Thoracic aorta endothelial cell (primary cell): ENCODE data around the genes LCOR, ARHGAP19, EXOSC1 and R3HCC1L.

DNA sequence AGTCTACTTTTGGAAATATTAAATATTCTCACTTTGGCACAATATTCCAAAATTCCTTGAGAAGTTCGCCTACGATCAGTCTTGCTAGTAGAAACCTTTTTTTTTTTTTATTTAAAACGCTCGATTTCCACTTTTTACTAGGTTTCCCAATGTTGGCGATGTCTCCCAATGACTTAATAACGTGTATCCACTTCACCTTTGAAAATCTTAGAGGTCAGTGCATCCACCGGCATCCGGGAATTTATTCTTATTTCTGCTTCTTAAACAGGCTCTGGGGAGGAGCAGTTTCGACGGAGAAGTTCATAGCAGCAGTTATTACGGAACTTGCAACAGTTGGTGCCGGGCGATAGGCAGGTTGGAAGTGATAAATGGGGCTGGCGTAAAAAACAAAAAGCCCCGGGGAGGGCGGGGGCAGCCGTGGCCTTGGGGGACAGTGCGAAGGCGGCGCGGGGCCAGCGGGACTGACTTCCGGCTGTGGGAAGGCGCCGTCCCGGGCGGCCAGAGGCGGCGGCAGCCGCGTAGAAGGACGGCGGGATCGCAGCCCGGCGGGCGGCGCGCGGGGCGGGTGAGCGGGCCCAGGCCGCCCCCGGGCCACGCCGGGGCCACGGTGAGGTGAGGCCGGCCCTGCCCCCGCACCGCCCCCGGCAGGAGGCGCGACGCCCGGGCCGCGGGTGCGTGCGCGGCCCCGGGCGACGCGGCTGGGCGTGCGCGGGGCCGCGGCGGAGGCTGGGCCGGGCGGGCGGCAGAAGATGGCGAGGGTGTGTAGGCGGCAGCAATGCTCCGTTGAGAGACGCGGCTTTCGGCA lies at the start of gene LCOR:
Gene LCOR (plus strand): TSS at position 745 of the 805 bp plus-strand sequence.
- CAGE, long polyA plus RNA = no peak

DNA sequence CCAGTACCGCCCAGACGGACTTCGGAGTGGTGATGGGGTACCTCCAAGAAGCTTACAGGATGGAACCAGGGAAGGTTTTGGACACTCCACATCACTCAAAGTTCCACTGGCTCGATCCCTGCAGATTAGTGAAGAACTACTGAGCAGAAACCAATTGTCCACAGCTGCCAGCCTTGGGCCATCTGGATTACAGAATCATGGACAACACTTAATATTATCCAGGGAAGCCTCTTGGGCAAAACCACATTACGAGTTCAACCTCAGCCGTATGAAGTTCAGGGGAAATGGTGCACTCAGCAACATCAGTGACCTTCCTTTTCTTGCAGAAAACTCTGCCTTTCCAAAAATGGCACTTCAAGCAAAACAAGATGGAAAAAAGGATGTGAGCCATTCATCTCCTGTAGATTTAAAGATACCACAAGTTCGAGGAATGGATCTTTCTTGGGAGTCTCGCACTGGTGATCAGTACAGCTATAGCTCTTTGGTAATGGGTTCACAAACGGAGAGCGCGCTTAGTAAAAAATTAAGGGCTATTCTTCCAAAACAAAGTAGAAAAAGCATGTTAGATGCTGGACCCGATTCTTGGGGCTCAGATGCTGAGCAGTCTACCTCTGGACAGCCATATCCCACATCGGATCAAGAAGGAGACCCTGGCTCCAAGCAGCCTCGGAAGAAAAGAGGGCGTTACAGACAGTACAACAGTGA lies 123.0 kb downstream of the LCOR start:
- CAGE, long polyA plus RNA = no peak

DNA sequence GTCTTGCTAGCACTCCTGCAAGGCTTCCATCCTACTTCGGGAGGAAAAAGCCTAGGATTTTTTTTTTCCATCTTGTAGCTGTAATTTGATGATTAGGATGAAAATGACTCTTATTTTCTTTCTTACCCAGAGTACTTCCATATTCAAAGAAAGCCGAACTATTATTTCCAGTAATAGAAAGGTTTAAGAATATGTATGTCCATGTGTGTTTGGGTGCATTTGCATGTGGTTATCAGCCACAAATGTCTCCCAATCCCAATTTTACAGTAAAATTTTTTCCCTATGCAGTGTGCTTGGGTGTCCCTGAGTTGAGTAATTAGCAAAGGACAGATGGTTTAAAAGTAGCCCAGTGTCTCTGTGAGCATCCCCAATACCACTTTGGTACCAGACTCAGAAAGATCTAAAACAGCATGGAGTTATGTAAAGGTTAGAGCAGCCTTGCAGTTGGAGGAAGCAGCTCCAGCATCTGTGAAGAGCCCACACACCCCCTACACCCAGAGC lies 153.9 kb downstream of the LCOR start:
- CAGE, long polyA plus RNA = no peak

GRCh38 chr10:97292060-97293085 lies at the start of gene ARHGAP19:
Gene ARHGAP19 (minus strand): TSS chr10:97292637.
- CAGE, long polyA plus RNA = no peak

GRCh38 chr10:97302163-97302951 lies 9.9 kb upstream of the ARHGAP19 start:
- CAGE, long polyA plus RNA = no peak

GRCh38 chr10:97368797-97369273 lies 32.3 kb downstream of the RRP12 start:
- CAGE, long polyA plus RNA = no peak

GRCh38 chr10:97428289-97429157 lies 2.5 kb downstream of the PGAM1 start:
- CAGE, long polyA plus RNA = no peak

DNA sequence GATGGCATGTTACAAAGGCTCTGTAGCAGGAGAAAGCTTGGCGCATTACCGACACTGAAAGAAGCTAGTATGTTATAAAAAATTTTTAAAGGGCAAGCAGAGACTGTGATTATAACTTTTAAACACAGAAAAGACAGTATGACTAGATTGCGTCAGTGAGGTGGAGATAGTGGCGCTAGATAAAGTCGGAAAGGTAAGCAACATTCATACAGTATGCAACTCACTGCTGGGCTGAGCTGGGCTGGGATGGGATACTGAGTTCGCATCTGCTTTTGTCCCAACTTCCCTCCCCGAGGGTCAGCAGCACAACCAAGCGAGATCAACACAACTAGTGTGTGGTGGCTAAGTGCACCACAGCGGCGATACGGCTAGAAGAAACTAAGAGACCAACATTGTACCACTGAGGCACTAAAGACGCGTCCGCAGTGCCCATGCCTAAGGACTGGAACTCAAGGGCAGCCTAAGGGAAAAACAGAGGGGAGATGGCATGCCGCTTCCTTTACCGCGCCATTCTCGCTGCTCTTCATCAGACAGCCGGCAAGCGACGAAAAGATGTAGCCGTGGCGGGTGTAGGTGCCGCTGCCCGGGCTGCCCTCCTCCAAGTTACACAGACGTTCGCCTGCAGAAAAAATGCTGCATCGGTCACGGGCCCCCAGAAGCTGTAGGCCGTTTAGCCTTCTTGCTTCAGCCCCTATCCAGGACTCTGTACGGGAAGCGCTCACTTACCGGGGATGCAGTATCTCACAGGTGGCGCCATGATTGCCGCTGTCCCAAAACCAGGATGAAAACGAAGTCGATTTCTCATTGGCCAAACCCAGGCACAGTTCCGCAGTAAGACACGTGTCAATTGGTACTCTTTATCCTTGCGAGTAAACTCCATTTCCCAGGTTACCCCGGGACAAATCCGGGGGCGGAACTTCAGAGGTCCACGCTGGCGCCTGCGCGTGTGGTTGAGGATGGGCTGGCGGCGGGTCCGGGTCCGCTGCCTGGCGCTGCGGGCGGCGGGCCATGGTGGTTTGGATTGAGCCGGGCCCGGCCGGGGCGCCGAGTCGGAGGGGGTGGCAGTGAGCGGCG lies at the start of gene EXOSC1:
Gene EXOSC1 (minus strand): TSS at position 778 of the 1,074 bp plus-strand sequence.
- CAGE, long polyA plus RNA = no peak

DNA sequence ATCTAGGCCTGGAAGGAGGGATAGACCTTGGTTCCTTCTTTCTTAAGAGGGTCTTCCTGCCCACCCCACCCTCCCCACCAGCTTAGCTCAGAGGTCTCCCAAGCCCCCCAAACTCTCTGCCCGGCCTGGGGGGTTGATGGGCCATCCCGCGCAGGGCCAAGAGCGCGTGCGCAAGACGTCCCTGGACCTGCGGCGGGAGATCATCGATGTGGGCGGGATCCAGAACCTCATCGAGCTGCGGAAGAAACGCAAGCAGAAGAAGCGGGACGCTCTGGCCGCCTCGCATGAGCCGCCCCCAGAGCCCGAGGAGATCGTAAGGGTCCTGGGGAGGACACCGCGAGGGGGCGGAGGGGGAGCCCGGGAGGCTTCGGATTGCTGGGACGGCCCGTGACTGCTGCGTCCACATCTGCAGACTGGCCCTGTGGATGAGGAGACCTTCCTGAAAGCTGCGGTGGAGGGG lies 5.5 kb downstream of the ANKRD2 start:
- CAGE, long polyA plus RNA = no peak

- CAGE, long polyA plus RNA = no peak
Observed at GRCh38 chr10:97664558-97665203, 22.4 kb downstream of the AVPI1 start.

DNA sequence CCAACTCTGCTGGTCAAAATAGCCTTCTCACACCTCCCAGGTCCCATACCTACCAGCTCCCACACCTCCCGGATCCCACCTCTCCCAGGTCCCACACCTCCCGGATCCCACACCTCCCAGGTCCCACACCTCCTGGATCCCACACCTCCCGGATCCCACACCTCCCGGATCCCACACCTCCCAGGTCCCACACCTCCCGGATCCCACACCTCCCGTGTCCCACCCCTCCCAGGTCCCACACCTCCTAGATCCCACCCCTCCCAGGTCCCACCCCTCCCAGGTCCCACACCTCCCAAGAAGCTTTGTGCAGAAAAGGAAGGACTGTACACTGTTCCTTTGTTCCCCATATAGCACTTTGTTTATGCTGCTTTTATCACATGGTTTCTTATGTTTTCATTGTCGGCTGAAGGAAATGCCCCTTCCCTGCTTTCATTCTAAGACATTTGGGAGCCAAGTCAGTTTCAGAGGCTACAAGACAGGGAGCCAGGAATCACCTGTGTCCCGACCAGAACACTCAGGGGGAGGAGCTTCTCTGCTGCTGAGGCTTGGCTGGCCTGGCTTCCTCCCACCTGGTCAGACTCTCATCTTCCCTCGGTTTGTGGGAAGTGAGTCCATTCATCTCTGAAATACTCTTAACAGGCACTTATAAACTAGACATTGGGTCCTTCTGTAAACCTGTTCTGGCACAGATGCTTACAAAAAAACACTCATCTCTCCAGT lies 19.8 kb upstream of the GOLGA7B start:
- CAGE, long polyA plus RNA = no peak

GRCh38 chr10:97851488-97852013 lies 1.9 kb downstream of the GOLGA7B start:
- CAGE, long polyA plus RNA = no peak

- CAGE, long polyA plus RNA = no peak
Observed at GRCh38 chr10:98134105-98134721, at the start of gene R3HCC1L. Gene R3HCC1L (plus strand): TSS chr10:98134657.

DNA sequence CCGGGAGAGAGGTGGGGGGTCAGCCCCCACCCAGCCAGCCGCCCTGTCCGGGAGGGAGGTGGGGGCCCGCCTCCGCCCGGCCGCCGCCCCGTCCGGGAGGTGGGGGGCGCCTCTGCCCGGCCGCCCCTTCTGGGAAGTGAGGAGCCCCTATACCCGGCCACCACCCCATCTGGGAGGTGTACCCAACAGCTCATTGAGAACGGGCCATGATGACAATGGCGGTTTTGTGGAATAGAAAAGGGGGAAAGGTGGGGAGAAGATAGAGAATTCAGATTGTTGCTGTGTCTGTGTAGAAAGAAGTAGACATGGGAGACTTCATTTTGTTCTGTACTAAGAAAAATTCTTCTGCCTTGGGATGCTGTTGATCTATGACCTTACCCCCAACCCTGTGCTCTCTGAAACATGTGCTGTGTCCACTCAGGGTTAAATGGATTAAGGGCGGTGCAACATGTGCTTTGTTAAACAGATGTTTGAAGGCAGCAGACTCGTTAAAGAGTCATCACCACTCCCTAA lies 18.5 kb downstream of the R3HCC1L start:
- CAGE, long polyA plus RNA = no peak

- CAGE, long polyA plus RNA = no peak
Observed at GRCh38 chr10:98202548-98203266, 65.3 kb downstream of the LOXL4 start.

DNA sequence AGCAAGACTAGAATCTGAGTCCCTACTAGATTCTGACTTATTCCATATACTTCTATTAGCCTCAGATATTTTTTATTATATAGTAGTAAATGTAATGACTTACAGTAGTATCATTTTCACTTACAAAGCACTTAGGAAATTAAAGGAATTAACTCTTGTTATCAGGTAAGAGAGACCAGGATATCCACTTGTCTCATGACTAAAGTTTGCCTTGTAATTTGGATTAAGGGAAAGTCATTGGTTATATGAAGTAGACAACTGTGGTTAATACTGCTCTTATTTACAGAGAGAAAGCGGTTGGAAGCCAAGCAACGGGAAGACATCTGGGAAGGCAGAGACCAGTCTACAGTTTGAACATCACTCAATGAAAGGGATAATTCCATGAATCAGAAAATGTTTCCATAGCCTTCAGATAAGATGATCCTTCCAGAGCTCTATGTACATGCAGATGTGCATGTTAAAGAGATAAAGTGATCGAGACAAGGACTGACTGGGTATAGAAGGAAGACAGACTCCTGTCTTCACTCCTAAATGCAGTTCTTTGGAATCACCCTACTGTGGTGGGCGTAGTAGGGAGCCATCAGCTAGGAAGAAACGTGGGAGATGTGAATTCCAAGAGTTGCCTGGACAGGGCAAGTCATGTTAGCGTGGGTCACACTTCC lies 24.1 kb downstream of the LOXL4 start:
- CAGE, long polyA plus RNA = no peak

GRCh38 chr10:98403202-98403749 lies 11.7 kb downstream of the PYROXD2 start:
- CAGE, long polyA plus RNA = no peak

GRCh38 chr10:99584201-99584567 lies 36.1 kb downstream of the SLC25A28 start:
- CAGE, long polyA plus RNA = no peak

GRCh38 chr10:99618755-99619283 lies 1.4 kb downstream of the SLC25A28 start:
- CAGE, long polyA plus RNA = no peak

GRCh38 chr10:99621834-99622203 lies 1.6 kb upstream of the SLC25A28 start:
- CAGE, long polyA plus RNA = no peak